HT-29 (cell line): ENCODE measurements around a stretch of chr2.

GRCh38 chr2:119476401-119476780 lies 44.7 kb downstream of the TMEM37 start:
- RAMPAGE, long total RNA: no peak

DNA sequence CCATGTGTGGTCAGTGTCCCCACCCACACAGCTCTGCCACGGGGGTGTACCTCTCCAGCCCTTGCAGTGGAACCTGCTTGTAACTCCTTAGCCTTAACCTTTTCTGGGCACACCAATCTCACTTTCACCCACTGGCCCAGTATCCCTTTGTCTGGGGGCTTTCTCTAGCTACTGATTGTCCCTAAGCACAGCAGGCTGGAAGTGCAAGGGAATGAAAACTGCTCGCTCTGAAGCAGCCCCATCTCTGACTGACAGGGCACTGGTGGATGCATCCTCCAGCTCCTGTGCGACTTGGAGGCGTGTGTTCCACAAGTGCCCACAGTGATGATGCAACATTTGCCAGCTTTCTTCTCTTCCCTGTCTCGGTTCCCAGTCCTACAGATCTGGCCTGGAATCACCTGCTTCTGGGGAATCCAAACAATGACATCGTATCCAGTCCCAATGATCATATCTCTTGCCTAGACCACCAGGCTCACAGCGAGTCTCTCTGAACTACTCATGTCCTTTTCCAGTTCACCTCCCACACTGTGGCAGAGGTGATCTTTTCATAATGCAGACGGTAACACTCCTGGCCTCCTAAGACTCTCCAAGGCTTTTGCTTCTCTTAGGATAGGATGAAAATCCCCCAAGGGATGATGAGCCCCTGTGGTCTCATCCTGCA lies 33.5 kb downstream of the SCTR start:
- RAMPAGE, long total RNA: no peak

GRCh38 chr2:119721473-119721988 lies 38.2 kb upstream of the PTPN4 start:
- RAMPAGE, long total RNA: no peak

DNA sequence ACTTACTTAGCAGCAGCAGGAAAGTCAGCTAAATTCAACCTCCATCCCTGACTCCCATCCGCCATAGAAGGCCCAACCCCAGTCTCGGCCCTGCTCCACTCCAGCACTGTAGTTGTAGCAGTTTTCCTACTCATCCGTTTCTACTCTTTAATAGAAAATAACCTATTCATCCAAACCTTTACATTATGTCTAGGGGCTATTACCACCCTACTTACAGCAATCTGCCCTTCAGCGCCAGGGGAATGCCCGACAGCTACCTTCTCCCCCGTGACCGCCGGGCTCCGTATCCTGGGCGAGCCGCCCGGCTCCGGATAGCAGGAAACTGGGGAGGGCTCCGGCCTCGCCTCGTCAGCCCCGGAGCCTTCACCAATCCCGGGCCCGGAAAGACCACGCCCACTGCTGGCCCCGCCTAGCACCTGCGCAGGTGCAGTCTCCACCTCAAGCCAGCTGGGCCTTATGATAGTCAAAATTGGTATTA lies 7.0 kb downstream of the TMEM185B start:
- RAMPAGE, long total RNA: no peak

GRCh38 chr2:120251959-120252243 lies 751 bp upstream of the RALB start:
- RAMPAGE, long total RNA: no peak

DNA sequence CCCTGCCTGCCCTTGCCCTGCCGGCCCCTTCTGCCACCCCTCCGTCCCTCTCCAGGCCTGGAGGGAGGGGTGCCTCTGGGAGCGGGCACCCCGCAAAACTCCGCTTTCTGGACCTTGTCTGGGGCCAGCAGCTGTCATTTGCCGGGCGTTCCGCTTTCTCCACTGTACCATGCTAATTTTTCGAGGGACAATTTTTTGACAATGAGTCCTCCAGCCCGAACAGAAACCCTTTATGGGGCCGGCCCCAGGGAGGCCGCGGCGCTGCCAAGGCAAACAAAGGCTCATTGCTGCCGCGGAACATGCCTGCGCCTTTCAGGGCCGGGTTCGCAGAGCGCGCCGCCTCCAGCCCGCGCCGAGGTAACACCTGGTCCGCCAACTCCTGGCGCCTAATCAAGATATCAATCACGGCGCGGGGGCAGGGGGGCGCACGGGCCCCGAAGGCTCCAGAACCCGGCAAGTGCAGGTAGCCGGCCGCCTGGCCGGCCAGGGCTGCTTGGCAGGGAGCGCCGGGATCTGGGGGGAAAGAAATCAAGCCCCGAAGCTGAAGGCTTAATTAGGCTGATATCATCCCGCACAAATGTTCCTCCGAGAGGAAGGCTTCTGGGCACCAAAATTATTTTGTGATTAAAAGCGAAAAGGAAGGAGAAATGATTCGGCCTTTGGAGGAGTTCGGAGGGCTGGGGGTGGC lies 96.1 kb downstream of the INHBB start:
- RAMPAGE, long total RNA: no peak

GRCh38 chr2:120442803-120443476 lies 97.0 kb downstream of the INHBB start:
- RAMPAGE, long total RNA: no peak

GRCh38 chr2:120503585-120504578 lies 157.9 kb downstream of the INHBB start:
- RAMPAGE, long total RNA: no peak

- RAMPAGE, long total RNA: no peak
Measured at GRCh38 chr2:120524925-120525552, 179.1 kb downstream of the INHBB start.

DNA sequence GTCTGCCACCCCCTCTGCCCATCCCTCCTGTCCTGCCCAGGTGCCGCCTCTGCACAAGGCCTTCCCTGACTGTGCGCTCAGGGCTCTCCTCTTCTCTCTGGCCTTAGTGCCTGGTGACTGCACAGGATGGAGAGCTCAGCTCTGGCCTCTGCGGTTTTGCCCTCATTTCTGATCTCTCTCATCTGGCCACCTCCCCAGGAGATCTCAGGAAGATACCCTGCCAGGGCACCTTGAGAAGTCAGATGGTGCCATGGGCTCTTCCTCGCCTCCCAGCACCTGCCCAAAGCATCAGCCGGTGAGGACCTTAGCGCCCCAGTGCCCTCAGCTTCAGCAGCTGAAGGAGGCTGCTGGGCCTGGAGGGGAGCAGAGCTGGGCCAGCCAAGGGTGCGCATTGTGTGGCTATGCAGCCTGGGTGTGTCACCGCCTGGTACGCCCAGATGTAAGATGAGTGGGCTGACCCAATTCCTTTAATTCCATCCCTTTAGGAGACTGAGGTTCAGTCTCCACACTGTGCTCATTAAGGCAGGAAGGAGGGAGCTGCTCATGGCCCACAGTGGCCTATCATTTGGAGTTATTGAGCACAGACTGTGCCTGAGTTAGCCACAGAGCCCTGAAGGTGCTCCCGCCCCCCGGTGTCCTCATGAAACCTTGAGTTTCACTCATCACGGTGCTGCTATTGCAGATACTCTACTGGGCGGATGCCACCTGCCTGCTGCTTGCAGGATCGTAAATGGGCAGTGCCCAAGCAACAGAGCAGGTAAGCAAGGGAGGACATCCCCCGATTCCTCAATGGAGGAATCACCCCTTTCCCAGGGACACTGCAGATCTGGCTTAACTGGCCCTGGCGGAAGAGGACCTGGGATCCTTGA lies 194.2 kb upstream of the GLI2 start:
- RAMPAGE, long total RNA: no peak

- RAMPAGE, long total RNA: no peak
Measured at GRCh38 chr2:120687986-120688400, 47.7 kb upstream of the GLI2 start.

DNA sequence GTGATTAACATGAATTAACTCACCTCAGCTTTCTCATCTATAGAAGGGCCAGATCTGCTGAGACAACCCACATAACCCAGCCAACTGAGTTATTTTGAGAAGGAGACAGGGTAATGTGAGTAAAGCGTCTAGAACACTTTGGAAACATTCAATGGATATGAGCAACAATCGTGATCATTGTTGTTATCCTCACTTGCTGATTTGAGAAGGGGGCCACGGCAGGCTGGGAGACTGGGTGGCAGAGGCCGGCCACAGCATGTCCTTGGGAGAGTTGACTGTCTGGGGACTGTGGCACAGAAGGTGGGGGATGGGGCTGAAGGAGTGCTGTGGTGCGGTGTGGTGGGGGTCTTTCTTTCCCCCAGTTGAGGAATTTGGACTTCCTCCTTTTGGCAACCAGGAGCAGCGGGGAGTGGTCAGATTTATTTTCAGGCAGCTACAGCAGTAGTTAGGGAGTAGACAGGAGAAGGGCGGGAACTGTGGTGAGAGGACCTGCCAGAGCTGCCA lies 197.0 kb downstream of the GLI2 start:
- RAMPAGE, long total RNA: no peak

DNA sequence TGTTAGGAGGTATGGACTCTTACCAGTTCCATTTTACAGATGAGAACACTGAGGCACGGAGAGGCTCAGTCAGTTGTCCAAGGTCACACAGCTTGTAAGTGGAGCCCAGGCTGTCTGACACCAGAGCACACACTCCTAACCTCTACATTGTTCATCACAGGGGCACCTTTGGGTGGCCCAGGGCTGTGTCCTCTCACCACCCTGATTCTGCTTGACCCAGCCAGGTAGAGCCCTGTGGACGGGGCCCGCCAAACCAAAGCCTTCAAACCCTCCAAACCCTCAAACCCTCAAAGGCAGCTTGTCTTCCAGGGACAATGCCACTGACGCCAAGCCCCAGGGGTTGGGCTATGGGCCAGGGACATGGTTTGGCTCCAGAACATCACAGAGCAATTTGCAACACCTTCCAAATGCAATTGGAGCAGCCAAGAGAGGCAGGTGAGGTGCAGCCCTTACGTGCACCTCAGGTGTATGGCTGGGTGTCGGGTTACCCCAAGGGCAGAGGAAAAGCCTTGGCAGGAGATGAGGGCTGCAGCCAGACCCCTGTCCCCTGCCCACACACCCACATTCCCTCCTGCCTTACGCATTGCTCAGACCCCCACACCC lies 89.0 kb downstream of the TFCP2L1 start:
- RAMPAGE, long total RNA: no peak

DNA sequence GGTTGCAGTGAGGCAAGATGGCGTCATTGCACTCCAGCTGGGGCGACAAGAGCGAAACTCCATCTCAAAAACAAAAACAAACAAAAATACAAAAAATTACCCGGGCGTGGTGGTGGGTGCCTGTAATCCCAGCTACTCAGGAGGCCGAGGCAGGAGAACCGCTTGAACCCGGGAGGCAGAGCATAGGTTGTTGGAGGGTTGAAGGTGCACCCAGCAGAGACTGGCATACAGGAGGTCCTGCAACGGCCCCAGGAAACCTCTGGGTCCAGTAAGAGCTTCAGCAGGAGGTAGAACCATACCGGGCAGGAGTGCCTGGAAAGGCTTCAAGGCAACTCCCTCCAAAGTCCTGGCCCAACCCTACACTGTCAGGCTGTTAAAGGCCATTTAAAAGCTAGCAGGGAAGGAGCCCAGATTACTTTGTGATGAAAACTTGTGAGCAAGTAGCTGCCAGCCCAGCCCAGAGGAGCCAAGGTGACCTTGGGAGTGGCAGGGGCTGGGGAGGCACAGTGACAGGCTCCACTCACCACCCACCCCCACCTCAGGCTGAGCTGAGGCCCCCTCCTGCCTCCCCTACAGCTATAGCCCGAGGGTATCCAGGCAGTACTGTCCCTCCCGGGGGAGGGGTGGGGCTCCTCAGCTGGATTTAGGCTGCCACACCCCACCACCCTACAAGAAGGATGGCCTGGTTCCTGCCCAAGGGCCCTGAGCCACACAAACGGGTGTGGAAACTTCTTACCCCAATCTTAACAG lies 28.1 kb downstream of the TFCP2L1 start:
- RAMPAGE, long total RNA: no peak

GRCh38 chr2:121903005-121903546 lies 147.6 kb downstream of the TSN start:
- RAMPAGE, long total RNA: no peak

- RAMPAGE, long total RNA: no peak
Measured at GRCh38 chr2:123390651-123391087, 634.4 kb upstream of the CNTNAP5 start.

DNA sequence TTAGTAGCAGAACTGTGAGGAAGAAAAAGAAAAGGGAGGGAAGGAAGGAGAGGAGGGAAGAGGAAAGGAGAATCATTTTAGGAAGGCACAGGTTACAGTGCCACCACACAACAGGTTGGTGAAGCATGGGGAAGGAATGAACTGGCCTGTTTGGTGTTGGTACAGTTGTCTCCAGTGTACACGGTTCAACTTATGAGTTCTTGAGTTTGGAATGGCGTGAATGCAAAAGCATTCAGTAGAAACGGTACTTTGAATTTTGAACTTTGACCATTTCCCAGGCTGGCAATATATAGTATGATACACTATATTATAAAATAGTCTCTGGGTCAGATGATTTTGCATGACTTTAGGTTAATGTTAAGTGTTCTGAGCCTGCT lies 39.4 kb downstream of the GYPC start:
- RAMPAGE, long total RNA: no peak

DNA sequence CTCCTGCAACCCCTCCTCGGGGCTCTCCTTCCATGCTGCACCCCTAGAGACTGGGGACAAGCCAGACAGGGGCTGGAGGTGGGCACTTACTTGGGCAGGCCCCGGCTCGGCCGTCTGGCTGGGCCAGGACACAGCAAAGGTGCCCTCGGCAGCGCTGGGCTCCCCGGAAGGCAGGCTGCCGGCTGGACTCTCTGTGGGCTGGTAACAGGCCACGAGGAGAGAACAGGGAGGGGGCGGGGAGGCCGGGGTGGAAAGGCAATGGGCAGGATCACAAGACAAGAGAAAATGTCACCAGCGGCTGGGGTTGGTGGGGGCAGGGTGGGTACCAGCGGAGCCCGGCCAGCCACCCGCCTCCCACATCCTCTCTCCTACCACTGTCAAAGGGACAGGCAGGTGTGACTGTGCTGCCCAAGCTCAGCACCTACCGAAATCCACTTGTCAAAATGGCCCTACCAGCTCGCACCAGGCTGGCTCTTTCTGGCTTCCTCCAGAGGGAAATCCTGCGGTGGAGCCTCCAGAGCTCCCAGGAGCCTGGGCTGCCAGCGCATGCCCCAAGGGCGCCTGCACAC lies 54.7 kb downstream of the BIN1 start:
- RAMPAGE, long total RNA: no peak

GRCh38 chr2:127064484-127065554 lies 42.1 kb downstream of the BIN1 start:
- RAMPAGE, long total RNA: no peak

GRCh38 chr2:127103308-127104426 lies 3.3 kb downstream of the BIN1 start:
- RAMPAGE, long total RNA: no peak